ENCODE data around the genes CLEC18B and NUDT7.

- PRO-cap: no peak
- RAMPAGE, long total RNA: no peak
These were observed 606.2 kb upstream of the PSMD7 start for GRCh38 chr16:73690464-73690833.

- PRO-cap: no peak
- RAMPAGE, long total RNA: no peak
These were observed 20.3 kb downstream of the NPIPB15 start for GRCh38 chr16:74396344-74396923.

DNA sequence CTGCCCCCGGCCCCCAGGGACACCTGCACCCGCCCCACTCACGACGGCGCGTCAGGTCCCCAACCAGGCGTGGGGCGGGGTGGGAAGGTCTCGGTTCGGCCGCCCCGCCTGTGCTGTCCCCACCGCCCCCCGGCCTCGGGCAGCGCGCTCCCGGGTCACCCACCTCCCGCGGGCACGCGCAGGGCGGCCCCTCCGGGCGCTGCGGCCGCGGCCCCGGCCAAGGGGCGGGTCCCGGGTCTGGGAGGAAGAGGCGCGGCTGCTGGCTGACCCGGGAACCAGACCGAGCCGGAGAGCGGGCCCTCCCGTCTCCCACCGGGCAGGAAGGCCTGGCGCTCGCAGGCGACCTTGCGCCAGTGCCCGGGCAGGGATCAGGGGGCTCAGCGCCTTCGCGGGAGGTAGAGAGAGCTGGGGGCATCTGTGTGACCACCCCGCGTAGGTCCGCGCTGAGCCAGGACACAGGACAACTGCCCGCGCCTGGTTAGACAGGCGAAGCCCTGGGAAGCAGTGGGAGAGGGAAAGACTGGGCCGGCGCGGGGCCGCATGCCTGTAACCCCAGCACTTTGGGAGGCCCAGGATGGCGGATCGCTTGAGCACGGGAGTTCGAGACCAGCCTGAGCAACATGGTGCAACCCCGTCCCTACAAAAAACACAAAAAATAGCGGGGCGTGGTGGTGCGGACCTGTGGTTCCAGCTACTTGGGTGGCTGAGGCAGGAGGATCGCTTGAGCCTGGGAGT, 14.1 kb downstream of the CLEC18B start:
- PRO-cap: unidirectional peak, minus-strand start at position 191 of the sequence
- RAMPAGE, long total RNA: no peak

GRCh38 chr16:74421079-74421587, at the start of gene CLEC18B:
CLEC18B (minus strand) TSS chr16:74421478.
- PRO-cap: no peak
- RAMPAGE, long total RNA: no peak

DNA sequence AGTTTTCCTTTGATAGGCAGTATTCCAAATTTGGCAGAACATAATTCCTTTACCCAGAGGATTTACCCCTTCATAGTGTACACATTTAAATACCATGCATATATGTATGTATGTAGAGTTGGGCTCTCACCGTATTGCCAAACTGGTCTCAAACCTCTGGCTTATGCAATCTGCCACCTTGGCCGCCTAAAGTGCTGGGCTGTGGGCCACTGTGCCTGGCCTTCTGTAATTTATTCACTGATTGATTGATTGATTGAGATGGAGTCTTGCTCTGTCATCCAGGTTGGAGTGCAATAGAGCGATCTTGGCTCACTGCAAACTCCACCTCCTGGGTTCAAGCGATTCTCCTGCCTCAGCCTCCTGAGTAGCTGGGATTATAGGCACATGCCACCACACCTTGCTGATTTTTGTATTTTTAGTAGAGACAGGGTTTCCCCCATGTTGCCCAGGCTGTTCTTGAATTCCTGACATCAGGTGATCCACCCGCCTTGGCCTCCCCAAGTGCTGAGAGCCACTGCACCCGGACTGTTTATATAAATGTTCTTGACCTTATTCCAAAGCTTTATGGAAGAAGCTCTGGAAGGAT, 14.9 kb downstream of the GLG1 start:
- PRO-cap: no peak
- RAMPAGE, long total RNA: no peak

DNA sequence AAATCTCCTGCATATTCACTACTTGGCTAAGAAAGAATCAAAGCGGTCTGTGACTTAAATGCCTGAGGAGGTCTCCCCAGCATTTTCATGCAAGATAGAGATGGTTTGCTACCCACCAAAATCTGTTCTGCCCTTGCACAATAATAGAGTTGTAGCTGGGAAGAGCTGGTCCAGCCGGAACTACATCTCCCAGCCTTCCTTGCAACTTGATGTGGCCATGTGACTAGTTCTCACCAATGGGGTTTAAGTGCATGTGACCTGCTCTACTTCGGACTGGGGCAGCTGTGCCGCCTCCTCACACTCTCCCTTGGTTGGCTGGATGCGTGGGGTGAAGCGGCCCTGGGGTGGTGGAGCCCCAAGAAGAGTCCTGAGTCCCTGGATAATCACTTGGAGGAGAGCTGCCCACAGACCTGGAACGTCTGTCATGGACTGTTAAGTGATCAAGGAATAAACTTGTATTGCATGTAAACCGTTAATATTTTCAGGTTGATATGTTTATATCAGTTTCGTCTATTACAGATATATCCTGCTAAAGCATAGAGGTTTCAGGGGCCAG, 4.8 kb downstream of the MLKL start:
- PRO-cap: unidirectional peak, plus-strand start at position 310 of the sequence
- RAMPAGE, long total RNA: no peak

DNA sequence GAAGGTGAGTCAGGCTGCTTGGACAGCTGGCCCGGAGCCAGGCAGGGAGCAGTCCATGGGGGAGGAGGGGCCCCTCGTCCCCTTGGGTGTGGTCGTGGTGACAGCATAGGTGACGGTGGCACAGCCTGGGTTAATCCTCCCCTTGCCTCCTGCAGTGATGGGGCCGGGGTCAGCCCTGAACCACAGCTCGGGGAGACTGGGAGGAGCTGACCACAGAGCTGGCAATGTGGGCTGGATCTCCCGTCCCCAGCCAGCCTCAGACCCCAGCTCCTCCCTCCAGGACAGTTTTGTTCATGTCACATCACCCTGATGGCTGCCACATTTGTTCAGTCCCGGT, 36.4 kb downstream of the FA2H start:
- PRO-cap: no peak
- RAMPAGE, long total RNA: no peak

- PRO-cap: no peak
- RAMPAGE, long total RNA: no peak
These were observed 2.6 kb downstream of the FA2H start for GRCh38 chr16:74771895-74772451.

- PRO-cap: no peak
- RAMPAGE, long total RNA: no peak
These were observed 99.6 kb upstream of the FA2H start for GRCh38 chr16:74874198-74874722.

DNA sequence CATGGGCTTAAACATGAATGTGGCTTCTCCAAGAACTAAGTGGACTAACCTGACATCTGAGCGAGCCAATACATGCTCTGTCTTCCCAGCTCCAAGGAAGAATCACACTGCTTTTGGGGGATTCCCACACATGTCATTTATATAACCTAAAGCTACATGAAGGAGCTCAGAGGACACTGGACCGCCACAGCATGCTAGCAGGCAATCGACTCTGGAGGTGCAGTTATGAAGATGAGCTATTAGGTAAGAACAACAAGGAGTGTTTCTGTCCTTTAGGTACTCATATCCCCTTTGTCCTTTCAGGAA, 96.4 kb downstream of the WDR59 start:
- PRO-cap: no peak
- RAMPAGE, long total RNA: no peak

- PRO-cap: no peak
- RAMPAGE, long total RNA: no peak
These were observed 42.9 kb downstream of the WDR59 start for GRCh38 chr16:74942088-74942414.

DNA sequence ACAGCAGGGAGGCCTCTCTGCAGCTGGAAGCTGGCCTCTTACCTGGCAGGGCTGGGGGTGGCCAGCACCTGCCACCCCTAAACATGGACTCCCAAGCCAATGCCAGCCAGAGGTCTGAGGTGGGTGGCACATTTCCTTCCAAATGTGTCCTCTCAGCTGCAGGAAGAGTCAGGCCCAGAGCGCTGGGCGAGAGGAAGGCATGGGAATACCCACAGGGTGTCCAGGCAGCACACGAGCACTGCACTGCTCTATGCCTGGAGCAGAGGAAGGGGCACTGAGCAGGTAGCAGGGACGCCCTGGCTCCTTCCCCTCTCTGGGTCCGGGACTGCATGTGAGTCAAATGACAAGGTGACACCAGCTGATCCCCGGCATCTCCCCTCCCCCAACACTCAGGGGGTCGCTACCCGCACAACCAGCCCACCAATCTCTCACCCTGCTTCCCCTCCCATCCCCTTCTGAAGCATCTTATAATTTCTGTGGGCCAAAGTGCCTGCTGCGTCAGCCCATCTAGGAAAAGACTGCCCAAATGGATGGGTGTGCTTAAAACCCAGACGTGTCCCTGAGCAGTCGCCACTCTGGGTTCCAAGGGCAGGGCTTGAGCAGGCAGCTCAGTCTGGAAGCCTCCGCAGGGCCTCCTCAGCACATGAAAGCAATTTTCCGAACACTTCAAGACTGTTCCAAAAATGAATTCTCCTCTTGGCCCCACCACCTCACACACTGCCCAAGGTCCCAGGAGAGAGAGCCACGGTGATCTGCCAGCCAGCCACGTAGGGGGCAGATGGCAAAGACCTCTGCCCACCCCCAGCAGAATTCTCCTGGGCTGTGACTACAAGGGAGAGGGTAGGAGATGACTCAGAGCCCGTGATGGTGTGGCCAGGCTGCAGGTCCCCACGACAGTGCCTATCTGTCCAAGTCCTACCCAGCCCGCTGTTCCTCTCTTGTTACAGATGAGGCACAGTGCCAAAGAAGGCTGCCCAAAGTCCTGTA, 12.1 kb upstream of the BCAR1 start:
- PRO-cap: unidirectional peak, plus-strand start at position 855 of the sequence
- RAMPAGE, long total RNA: no peak

GRCh38 chr16:75382879-75383128, 50.5 kb downstream of the CFDP1 start:
- PRO-cap: no peak
- RAMPAGE, long total RNA: no peak

DNA sequence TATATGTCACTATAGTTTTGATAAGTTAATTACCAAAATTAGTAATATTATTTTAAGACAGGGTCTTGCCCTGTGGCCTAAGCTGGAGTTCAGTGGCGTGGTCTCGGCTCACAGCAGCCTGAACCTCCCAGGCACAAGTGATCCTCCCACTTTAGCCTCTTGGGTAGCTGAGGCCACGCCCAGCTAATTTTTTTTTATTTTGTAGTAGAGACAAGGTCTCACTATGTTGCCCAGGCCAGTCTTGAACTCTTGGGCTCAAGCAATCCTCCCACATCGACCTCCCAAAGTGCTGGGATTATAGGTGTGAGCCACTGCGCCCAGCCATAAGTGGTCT, 11.9 kb upstream of the CFDP1 start:
- PRO-cap: no peak
- RAMPAGE, long total RNA: no peak

- PRO-cap: no peak
- RAMPAGE, long total RNA: no peak
These were observed 42.1 kb upstream of the CNTNAP4 start for GRCh38 chr16:76234970-76235549.

DNA sequence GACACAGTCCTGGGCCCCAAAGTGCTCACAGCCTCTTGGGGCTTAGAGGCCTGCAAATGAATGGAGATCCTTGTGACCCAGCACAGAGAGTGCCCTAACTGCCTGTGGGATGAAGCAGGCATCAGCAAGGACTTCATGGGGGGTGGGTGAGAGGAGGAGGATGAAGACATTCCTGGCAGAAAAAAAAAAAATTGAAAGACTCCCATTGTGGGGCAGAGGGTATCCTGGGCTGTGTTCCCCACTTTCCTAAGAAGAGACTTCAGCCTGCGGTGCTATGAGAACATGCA, 116.3 kb downstream of the CNTNAP4 start:
- PRO-cap: unidirectional peak, minus-strand start at position 235 of the sequence
- RAMPAGE, long total RNA: no peak

DNA sequence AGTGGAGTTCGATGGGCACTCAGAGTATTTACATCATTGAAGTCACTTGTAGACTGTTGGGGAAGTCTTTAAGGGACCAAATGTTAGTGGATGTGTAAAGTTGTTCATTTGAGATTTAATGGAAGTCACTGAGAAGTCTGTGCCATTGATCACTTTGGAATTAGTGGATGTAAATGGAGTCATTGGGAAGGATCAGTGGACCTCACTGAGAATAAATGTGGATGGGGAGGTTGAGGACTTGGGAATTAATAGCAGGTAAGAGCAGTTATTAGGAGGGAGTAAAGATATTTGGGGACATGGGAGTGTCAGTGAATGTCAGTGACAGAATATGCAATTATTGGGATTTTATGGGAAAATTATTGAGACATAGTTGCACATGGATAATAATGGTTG, 1.1 kb downstream of the MON1B start:
- PRO-cap: no peak
- RAMPAGE, long total RNA: no peak

GRCh38 chr16:77722450-77723531, at the start of gene NUDT7:
NUDT7 (plus strand) TSS chr16:77722514.
- PRO-cap: bidirectional peak, plus-strand start at chr16:77722516, minus-strand start at chr16:77722271; unidirectional peak, minus-strand start at chr16:77723317
- RAMPAGE, long total RNA: start-site peak on the plus strand at chr16:77722508-77722521, 29 reads

DNA sequence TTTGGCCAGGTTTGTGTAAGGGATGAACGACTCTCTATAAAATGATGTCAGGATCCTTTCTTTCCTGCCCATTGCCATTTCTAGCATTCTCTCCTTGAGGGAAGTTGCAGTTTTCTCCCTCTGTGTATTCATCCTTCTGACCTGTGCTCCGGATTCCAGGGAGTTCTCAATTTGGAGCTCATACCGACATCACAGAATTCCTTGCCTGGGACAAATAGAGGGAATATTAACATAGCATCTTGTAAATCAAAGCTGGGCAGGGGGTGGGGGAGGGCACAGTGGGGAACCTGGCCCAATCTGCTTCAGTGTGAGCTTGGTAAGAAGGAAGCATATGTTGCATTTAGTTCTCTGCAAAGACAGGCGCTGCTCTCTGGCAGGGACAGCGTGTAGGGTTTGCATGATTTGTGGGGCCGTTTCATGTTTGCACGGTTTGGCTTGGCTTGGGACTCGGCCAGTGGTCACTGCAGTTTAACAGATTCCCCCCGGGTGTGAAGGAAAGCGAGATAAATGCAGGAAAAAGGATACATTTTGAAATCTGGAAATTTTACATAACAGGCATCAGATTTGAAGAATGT, 177.9 kb downstream of the WWOX start:
- PRO-cap: no peak
- RAMPAGE, long total RNA: no peak

DNA sequence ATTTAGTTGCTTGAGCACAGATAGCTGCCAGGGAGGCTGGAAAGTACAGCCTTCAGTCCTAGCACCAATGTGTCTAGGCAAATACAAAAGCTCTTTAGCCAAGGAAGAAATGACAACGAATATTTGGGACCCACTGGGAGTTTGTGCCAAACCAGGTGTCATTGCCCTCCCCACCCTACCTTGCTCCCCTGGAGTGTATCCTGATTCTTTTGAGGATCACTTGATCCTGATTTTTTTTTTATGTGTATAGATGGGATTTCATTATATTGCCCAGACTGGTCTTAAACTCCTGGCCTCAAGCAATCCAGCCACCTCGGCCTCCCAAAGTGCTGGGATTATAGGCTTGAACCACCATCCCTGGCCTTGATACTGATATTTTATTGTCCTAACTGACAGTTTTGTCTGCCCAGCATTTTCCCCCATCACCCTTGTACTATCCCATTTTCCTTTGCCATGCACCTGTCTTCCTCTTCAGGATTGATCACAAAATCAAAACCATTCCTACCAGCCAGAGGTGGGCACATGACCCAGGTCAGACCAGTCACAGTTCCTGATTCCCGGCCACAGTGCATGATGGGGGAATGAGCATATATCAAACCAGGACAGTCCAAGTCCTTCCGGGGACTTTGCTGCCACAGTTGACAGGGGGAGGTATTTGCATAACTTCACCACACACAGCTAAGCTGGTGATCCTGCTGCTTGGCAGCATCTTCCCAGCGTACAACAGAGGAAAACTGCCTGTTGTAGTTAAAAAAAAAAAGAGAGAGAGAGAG, 493.7 kb downstream of the WWOX start:
- PRO-cap: no peak
- RAMPAGE, long total RNA: no peak